Subcutaneous preadipocyte (primary cell): ENCODE results near the genes CRY2 and PEX16.

- CAGE, long polyA plus RNA, result no peak
These were observed 5.6 kb downstream of the TP53I11 start for GRCh38 chr11:44945061-44945524.

DNA sequence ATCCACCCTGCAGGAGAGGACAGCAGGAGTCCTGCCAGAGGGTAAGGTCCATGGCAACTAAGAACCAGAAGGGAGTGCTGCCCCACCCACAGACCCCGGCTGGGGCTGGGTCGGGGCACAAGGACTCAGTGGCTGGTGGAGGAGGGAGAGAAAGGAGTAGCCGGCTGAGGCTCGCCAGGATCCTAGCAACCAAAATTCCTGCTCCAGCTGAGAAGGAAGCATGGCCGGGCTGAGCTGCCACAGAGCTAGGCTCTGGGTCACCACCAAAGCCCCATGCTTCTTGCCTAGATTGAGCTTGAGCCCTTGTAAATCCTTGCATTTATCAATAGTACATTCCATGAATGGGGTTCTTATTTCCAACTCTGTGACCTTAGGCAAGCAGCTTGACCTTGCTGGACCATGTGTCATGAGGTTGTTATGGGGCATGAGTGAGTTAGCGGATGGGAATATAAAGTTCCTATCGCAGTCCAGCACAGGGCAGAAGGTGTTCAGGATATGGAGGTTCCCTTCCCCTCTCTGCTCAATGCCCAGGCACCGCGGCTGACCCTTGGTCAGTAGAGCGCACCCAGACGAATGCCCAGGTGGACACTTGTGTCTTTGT, 26.1 kb upstream of the TP53I11 start:
- CAGE, long polyA plus RNA, result no peak

GRCh38 chr11:45080059-45080615, 66.3 kb upstream of the PRDM11 start:
- CAGE, long polyA plus RNA, result no peak

GRCh38 chr11:45180536-45181366, 34.3 kb downstream of the PRDM11 start:
- CAGE, long polyA plus RNA, result no peak

- CAGE, long polyA plus RNA, result no peak
These were observed 69.2 kb upstream of the SYT13 start for GRCh38 chr11:45355288-45355843.

GRCh38 chr11:45665893-45666257, 453 bp upstream of the CHST1 start:
- CAGE, long polyA plus RNA, result no peak

DNA sequence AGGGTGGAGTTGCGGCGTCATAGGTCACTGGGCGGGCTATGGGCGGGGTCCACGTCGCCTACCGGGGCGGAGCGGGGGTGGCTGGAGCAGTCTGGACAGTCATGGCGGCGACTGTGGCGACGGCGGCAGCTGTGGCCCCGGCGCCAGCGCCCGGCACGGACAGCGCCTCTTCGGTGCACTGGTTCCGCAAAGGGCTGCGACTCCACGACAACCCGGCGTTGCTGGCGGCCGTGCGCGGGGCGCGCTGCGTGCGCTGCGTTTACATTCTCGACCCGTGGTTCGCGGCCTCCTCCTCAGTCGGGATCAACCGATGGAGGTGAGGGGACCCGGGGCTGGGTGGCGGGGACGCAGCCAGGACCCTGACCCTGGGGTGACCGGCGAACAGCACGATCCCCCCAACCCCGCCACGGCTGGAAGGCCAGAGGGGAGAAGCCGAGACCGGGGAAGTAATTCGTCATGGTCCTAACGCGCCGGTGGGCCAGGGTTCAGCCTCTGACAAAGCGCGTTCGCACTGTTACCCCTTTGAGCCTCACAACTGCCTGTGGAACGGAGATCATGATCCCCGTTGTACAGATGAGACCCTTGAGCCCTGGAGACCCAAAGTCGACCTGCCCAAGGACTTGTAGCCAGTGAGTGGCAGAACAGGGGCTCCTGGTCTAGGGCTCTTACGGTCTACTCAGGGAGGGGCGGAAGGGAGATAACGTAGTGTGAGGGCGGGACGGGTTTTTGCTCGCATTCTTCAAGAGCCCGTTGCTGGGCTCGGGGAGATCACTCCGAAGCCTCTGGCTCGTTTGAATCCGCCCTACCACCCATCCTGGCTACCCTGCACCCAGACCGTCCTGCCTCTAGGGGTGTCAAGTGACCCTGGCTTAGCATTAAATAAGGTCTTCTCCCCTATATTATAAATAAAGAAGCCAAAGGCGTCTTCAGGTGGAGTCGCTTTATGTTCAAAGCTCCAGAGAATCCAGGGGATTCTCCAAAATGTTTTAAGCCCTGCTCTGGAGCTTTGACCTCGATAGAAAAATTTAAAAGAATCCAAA, at the start of gene CRY2:
TSS of gene CRY2 (plus strand) at position 86 of the 1,040 bp plus-strand sequence.
- CAGE, long polyA plus RNA, result no peak

DNA sequence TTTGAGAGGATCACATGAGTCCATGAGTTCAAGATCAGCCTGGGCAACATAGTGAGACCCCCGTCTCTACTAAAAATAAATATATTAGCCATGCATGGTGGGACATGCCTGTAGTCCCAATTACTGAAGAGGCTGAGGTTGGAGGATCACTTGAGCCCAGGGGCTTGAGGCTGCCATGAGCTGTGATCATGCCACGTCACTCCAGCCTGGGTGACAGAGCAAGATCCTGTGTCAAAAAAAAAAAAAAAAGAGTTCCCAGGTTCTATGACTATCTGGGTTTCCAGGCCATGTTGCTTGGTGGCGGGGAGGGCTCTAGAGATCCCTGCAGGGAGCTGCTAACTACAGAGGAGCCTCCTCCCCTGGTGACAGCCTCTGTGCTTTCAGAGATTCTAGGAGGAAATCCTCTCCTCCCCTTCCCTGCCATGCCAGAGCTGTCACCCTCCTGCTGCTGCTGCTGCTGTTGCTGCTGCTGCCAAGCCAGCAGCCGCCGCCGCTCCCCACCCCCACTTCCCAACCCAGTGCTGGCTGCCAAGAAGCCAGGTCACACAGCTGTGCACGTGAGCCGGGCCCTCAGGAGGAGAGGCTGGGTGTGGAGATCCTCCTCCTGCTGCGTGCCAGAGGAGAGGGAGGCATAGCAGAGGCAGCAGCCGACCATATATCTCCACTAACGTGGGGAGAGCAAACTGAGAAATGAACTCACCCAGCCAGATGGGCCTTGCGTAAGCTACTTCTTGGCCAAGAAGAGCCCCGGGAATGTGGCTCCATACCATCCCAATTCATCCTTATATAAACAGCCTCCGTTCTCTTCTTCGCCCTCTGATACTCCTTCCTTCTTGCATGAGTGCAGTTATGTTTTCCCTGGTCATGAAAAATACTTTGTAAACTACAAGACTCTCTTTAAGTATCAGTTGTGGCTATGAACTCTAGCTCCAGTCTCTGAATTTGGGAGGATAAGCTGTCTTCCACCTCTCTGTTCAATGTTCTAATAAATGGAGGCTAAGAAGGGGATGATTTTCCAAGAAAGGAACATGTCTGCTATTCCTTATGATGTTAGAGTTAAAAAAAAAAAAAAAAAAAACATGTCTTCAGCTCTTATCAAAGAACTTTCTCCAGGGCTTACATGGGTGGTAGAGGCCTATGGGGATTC, 12.4 kb downstream of the CRY2 start:
- CAGE, long polyA plus RNA, result no peak

- CAGE, long polyA plus RNA, result start-site peak on the minus strand at chr11:45917831-45917896, 865 and 274 reads in 2 replicates; start-site peak on the minus strand at chr11:45917988-45918075, 62 and 26 reads in 2 replicates
These were observed at the start of gene PEX16 for GRCh38 chr11:45917670-45918425. Gene PEX16, minus strand, starts transcription at chr11:45917877.

- CAGE, long polyA plus RNA, result no peak
These were observed 10.6 kb downstream of the LARGE2 start for GRCh38 chr11:45932839-45933732.

- CAGE, long polyA plus RNA, result no peak
These were observed 90.3 kb downstream of the LARGE2 start for GRCh38 chr11:46012739-46013225.

- CAGE, long polyA plus RNA, result no peak
These were observed 78.1 kb downstream of the PHF21A start for GRCh38 chr11:46042969-46043735.

GRCh38 chr11:46272527-46273612, 4.6 kb upstream of the CREB3L1 start:
- CAGE, long polyA plus RNA, result no peak

- CAGE, long polyA plus RNA, result no peak
These were observed 339 bp downstream of the CREB3L1 start for GRCh38 chr11:46277802-46278199.

- CAGE, long polyA plus RNA, result no peak
These were observed 17.3 kb downstream of the CREB3L1 start for GRCh38 chr11:46294489-46295397.

DNA sequence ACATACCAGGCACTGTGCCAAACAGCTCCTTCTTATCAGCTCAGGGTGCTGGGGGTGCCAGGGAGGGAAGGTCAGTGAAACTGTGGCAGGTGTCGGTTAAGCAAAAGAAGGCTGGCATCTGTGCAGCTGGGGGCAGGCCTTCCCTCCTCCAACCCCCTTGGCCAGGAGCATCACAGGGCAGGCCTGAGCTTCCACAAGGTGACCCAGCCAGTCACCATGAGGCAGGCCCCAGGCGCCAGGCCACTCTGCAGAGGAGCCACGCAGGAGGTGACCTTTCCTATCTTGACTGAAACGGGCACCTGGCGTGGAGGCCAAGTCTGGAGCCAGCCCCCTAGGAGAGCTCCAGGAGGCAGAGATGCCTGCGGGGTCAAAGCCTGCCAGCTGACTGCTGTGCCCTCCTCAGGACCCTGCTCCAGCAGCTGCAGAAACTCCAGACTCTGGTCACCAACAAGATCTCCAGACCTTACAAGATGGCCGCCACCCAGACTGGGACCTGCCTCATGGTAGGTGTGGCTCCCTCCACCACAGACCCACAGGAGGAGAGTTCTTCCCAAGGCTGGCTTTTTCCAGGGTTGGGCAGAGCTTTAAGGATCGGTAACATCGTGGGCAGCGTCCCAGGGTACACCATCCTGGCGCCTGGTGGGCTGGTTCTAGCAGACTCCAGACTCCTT, 31.2 kb upstream of the DGKZ start:
- CAGE, long polyA plus RNA, result no peak

GRCh38 chr11:46320081-46320539, 27.2 kb upstream of the DGKZ start:
- CAGE, long polyA plus RNA, result no peak

DNA sequence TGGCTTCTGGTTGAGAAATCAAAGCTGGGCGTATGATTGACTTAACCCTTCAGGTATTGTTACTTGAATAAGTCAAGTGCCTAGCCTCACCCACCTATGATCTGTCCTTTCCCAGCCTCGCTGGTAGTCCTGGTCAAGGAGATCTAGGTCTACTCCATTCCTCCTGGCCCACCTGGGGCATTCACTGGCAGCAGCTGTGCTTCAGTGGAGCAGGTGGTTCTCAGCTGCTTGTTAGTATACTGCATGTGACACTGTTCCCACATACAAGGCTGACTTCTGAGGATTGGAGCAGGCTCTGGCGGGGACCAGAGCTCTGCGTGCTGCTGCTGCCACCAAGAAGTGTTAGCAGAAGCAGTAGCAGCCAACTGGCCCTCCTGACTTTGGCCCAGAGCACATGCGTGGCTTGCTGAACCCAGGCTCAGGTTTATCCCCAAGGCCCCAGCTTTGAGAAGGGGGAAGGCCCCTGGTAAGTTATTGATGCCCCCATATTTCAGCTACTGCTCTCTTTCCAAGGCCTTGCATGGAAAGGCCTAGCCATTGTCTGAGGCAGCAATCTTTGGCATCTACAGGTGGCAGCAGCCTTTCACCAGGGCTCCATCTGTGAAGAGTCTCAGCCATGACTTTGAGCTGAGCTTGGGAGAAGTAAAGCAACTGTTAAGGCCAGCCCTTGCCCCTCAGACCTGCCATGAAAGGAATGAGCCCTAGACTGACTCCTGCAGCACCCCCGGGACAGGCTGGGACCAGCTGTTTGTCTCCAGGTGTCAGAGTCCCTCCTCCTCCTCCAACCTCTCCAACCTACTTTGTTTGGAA, 26.6 kb downstream of the ARHGAP1 start:
- CAGE, long polyA plus RNA, result no peak

GRCh38 chr11:46687512-46687839, 12.9 kb downstream of the ARHGAP1 start:
- CAGE, long polyA plus RNA, result no peak

DNA sequence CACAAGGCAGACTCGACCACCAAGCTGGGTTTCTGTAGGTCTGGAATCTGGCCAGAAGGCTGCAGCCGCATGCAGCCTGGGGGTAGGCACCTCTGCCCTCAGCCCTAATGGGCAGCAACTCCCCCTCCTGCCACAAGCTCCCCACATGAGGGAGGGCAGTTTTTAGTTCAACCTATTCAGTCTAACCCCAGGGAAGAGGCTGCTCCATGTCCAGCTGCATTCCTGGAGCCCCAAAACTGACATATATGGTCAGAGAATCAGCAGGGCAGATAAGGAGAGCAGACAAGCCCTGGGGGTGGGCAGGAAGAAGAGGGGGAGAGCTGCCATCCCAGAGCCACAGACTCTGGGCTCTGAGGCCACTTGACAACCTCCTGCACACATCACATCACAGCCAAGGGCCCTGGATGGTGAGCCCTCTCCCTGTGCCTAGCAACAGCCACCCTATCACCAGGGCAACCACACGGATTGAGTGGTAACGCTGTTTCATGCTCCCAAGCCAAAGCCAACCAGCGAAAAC, 3.2 kb downstream of the ARHGAP1 start:
- CAGE, long polyA plus RNA, result no peak